Natural killer cell (primary cell): Measurements from ENCODE around the genes NSUN5, DNAJC30, CLDN3 and TMEM270.

DNA sequence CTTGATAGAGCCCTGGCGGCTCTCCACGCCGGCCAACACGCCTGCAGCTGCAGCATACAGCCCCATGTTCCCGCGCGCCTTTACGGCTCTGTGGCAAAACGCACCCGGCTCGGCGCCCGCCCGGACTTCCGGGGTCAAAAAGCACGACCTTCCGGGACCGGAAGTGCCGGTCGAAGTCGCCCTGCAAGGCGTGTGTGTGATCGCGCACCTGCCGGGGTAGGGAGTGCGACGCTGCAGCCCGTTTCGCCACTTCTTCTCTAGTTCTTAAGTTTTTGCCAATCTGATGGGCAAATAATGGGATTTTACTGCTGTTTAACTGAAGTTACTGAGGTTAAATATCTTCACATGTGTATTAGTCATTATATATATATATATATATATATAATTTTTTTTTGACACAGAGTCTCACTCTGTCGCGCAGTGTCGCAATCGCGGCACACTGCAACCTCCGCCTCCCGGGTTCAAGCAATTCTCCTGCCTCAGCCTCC, at the start of gene NSUN5:
Gene NSUN5 (minus strand): TSS at position 102 of the 488 bp plus-strand sequence.
- PRO-cap, result bidirectional peak, plus-strand start at position 207 of the sequence, minus-strand start at position 82 of the sequence

DNA sequence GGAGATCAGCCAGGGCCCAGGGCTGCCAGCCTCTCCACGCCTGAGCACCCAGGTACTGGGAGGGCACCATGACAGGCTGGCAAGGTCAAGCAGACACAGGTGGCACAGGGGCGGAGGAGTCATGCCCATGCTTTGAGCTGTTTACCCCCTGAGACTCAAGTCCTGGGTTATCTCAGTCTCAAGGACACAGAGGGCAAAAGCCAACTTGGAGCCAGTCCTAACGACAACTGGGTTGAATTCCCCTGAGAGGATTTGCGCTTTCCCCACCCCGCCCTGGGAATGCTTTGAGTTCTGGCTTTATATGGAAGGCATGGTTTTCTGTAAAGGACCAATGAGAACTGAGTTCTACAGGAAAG, 8.2 kb downstream of the TRIM50 start:
- PRO-cap, result no peak

DNA sequence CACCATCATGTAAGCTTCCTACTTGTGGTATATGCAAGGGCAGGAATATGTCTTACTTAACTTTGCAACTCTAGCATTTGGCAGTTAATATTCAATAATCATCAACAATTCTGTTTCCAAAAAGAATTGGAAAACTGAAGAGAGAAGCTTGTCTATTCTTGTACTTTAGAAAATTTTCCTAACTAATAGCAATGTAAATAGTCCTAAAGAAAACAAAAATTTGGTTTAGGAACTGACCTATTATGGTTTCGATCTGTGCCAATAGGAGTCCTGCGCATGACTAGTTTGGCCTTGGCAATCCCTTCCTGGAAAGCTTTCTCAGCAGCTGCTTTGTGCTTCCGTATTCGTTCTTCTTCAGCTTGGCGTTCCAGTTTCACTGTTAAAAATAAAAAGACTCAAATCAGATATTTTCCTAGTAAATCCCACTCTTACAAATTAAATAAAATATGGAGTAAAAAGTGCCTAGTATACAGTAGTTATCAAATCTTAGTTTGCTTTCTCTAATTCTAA, 36.6 kb downstream of the FZD9 start:
- PRO-cap, result no peak

DNA sequence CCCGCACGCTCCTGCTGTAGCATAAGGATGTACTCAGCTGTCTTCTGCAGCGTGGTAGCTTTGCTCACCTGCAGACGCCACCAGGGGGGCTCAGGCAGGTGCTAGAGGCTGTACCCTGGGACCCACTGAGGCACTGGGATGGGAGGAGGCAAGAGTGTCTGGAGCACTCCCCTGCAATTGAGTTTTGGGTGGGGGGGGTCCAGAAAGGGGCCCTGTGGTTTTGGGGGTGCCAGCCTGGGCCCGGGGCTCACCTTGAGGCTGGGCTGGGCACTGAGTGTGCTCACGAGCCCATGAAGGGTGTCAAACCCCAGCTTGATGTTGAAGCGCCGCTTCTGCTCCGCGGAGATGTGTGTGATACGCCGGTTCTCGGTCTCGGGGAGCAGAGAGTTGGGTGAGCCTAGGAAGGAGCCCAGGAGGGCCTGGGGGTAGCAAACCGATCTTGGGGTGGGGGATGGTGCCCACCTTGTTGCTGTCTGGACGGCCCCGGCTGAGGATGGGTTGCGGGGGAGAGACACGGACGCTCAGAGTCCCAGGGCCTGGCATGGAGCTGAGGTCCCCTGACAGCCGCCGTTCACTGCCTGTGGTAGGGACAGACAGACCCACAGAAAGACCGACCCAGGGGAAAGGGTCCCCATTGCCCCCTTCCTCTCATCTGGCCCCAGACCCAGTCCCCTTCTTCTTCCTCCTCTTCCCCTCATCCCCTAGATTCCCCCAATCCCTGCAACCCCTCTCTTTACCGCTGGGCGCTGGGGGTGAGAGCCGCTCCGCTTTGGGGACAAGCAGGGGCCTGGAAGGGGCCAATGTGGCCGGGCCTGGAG, 17.7 kb upstream of the TBL2 start:
- PRO-cap, result no peak

DNA sequence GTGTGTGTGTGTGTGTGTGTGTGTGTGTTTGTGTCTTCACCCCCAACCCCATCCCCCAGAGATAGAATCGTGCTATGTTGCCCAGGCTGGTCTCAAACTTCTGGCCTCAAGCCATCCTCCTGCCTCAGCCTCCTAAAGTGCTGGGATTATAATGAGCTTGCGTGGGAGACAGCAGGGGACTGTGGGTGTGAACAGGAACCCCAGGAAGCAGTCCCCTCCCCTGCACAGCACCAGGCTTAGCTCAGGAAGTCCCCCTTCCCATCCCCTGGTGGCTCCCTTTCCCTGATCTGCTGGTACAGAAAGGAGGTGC, 22.8 kb upstream of the TBL2 start:
- PRO-cap, result no peak

- PRO-cap, result no peak
These were observed 977 bp downstream of the VPS37D start for GRCh38 chr7:73668406-73669210.

DNA sequence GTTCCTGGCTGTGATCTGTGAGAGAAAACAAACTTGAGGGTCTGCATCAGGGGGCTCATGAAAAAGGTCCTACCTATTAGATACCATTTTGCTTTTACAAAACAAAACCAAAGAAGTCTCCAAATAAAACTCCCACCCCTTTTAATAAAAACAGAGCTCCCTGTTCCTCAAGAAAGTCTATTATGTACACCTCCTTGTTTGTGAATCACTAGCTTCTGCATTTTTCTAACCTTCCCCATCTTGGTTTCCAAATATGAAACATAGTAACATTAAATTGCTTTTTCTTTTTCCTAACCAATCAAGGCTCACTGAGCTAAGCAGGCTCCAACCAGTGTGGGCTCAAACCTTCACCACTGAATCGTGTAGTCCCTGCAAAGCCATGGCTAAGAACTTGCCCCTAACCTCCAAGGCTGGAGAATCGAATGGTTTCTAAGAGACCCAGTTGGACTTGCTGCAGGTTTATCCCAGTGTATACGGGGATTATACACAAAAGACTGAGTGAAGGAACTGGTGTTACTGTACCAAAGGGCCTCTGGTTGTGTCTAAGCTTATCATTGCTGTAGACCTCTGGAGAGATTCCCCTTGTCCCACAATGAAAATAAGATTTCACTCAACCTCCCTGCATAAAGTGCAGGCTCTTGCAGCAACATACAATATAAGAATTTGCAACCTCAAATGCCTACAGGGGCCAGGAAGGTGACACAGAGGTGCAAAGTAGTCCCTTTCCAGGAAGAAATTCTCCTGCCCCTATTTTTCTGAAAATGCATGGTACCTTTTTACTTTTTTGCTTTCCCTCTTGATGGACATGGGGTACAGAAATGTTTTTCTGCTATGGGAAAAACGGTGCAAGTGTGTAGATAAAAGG, 7.6 kb downstream of the VPS37D start:
- PRO-cap, result no peak

DNA sequence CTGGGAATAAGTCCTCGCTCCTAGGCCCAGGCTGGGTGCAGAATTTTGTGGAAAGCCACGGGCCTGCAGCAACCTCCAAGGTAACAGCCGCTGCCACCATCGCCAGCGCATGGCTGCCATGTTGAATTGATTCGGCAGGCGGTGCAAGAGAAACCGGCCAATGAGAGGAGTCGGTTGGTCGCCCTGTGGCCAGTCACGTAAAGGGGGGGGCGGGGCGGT, at the start of gene DNAJC30:
Gene DNAJC30 (minus strand): TSS at position 150 of the 219 bp plus-strand sequence.
- PRO-cap, result bidirectional peak, plus-strand start outside the sequence, minus-strand start at position 115 of the sequence

DNA sequence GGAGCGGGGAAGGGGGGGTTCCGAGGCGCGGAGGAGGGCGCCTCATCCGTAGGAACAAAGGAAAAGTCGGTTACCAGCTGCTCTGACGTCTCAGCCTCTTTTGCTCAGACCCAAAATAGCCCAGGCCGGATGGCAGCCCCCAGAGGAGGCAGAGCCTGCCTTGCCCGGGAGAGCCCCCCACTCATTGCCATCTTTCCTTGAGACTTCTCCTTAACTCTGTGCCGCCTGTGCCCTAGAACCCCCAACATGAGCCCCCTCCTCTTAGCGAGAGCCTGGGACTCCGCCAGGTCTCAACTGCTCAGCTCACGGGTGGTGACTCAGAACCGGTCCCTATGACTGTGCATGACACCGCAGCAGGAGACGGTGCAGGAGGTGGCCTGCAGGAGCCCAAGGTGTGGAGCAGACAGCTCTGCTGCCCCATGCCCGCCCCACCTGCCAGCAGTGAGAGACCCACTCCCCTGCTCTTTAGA, 13.2 kb downstream of the STX1A start:
- PRO-cap, result no peak

- PRO-cap, result no peak
These were observed 3.0 kb upstream of the ABHD11 start for GRCh38 chr7:73741480-73742103.

DNA sequence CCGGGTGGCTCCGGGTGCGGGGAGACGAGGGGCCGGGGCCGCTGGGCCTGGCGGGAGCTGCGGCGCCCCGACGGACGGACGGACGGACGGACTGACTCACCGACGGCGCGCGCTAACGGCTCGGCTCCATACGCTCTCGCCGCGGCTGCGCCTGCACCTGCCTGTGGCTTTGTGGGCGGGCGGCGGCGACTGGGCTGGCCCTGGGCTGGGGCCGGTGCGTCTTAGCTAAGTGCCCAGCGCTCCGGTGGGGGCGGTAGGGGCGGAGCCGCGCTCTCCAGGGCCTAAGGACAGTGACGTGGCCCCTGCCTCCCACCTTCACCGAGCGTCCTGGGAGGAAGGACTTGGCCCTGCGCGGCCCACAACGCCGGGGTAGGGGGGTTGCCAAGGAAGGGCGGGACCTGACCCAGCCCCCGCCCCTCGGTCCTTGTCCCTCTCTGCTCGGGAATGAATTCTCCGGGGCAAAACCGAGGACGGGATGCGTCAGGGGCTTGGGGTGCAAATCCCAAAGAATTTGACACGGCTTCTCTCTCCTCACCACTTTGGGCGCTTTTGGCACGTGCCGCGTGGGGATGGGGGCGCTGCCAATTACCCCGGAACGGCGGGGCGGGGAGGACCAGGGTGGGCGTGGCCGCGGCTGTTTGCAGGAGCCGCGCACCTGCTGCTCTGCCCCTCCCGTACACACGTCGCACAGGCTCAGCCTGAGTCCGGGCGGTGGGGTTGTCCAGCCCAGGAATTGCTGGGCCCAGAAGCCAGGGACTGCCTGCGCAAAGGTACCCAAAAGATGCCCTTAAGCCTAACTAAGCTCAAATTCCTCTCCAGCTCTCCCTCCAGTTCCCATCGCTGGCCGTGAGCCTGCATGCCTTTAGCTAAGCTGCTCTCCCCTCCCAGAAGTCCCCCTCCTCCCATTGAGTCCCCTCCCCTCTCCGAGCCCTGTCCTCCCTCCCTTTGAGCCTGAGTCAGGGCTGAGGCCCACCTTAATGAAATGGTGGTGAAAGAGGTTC, at the start of gene CLDN3:
Gene CLDN3 (minus strand): TSS at position 196 of the 1,001 bp plus-strand sequence.
- PRO-cap, result no peak

DNA sequence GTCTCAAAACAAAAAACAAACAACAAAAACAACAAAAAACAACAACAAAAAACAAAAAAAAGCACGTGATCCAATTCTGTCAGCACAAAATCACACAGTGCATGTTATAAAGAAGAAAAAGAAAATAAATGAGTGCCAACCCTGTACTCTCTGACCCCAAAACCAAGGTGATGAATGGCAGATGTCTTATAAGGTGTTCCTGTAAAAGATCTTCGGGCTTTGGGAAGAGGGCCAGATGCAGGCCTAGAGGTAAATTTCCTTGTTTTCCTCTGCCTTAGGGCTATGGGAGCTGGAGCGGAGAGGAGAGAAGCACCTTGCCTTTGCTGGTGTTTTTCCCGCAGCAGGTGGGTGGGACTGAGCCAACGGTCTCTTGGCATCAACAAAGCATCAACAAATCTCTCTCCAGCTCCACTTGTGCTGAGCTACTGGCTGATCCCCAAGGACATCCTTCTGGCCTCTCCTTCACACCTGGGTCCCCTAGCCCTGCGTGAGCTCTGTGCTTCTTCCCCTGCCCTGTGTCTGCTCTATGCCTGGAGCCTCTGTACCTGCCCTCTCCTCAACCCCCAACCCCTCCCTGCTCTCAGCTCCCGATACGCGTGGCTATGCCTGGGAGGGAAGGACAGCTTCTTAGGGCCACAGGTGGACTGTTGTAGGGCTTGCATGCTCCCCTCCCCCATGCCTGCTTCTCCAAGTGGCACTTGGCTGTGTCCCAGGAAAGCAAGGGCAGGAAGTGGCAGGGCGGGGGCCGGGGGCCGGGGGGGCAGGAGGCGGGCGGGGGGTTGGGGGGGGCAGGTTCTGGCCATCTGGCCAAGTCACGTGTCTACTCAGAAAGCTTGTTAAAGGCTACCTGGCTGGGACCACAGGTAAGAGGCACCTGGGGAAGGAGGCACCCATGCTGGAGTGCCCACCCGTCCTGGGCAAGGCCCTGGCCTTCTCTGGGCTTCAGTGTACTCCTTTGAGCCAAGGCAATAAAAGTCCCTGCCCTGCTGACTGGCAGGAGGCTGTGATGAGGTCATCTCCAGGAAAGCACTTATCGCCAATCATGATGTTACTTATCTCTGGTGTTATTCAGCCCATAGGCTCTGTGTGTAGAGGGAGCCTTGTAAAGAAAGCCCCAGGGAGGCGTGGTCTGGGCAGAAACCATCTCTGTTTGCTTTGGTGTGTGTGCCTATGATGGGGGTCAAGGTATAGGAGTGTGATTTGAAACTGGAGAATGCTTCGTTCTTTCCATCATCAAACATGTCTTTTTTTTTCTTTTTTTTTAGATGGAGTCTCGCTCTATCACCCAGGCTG, 3.0 kb upstream of the CLDN4 start:
- PRO-cap, result no peak

DNA sequence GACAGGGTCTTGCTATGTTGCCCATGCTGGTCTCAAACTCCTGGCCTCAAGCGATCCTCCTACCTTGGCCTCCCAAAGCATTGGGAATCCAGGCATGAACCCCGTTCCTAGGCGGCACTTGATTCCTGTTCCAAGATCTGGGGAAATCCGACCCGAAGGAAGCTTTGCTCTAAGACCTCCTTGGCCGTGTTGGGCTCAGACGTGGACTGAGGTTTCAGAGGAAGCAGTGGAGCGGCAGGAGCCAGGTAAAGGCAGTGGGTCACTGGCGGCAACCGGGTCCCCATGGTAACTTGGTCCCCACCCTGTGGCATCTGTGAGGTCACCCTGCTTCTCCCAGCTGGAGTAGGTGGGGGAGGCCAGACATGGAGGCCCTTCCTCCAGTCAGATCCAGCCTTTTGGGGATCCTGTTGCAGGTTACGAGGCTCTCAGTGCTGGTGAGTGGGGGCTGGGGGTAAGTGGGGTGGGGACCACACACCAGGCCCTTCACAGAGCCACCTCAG, at the start of gene TMEM270:
Gene TMEM270 (plus strand): TSS at position 327 of the 500 bp plus-strand sequence.
- PRO-cap, result no peak

- PRO-cap, result no peak
These were observed 10.4 kb downstream of the TMEM270 start for GRCh38 chr7:73871274-73871830.

- PRO-cap, result no peak
These were observed 25.4 kb downstream of the TMEM270 start for GRCh38 chr7:73886243-73886881.

DNA sequence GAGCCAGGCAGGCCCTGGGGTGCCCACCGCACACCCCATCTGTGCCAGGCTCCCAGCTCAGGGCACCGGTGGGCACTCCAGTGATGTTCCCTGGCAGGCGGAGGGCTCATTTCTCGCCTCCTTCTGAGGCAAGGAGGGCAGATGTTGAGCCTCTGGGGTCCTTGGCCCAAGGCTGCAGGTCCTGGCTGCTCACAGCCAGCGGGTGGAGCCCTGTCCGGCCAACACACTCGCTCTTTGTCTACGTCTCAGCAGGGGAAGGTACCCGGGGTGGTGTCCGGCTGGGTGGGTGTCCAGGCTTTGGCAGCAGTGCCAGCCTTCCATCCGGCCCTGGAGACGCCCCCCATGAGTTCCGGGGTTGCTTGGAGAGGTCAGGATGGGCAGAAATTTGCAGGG, 42.4 kb upstream of the ELN start:
- PRO-cap, result no peak

DNA sequence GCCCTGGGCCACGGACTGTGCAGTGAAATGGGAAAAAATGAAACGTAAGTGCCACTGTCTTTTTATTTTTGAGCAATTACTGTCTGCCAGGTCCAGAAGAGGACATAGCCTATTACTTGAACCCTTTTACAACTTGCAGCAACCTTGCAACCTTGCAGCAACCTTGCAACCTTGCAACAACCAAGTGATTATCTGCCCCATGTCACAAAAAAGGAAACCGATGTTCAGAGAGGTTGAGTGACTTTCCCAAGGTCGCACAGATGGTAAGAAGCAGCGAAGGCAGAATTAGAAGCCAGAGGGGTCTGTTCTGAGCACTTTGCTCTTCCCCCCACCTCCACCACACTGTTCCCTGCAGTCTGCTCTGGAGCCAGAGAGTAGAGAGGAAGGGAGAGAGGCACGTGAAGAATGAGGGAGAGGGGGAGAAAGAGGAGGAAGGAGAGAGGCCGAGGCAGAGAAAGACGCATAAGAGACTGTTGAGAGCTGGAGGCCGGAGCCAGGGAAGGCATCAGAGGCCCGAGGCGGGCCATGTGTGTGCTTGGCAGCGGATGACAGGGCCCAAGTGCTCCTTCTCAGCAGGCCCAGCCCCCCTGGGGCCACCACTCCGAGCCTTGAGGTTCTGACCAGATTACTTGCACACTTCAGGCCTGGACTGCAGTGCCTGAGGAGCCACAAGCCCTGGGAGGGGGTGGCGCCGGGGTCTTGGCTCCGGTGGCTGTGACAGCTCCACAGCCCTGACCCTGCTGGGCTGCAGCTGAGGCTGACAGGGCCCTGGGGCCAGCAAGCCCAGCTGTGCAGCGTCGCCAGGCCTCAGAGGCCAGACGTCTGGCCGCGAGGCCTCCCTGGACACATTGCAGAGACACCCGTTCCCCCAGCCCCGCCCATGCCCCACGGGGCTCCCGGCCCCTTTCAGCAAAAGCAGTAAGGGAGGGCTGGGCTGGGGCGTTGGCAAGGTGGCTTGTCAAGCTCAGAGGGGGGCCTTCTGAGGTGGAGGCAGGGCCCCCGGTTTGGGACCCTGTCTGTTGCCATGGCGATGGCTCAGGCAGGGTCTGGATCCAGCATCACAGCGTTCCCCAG, 5.3 kb downstream of the ELN start:
- PRO-cap, result no peak

GRCh38 chr7:74042948-74044067, 15.3 kb downstream of the ELN start:
- PRO-cap, result no peak

- PRO-cap, result no peak
These were observed 1.0 kb downstream of the LIMK1 start for GRCh38 chr7:74084272-74085360.

GRCh38 chr7:74094448-74095404, 11.1 kb downstream of the LIMK1 start:
- PRO-cap, result bidirectional peak, plus-strand start at chr7:74094665, minus-strand start at chr7:74094550